ENCODE data around the gene COASY.

- PRO-cap = no peak
These were observed 2.5 kb downstream of the STAT5B start for GRCh38 chr17:42273509-42274355.

- PRO-cap = no peak
These were observed 5.6 kb upstream of the STAT5A start for GRCh38 chr17:42282575-42283270.

GRCh38 chr17:42294190-42295088, 6.1 kb downstream of the STAT5A start:
- PRO-cap = no peak

- PRO-cap = no peak
These were observed 12.8 kb downstream of the STAT5A start for GRCh38 chr17:42301092-42301503.

DNA sequence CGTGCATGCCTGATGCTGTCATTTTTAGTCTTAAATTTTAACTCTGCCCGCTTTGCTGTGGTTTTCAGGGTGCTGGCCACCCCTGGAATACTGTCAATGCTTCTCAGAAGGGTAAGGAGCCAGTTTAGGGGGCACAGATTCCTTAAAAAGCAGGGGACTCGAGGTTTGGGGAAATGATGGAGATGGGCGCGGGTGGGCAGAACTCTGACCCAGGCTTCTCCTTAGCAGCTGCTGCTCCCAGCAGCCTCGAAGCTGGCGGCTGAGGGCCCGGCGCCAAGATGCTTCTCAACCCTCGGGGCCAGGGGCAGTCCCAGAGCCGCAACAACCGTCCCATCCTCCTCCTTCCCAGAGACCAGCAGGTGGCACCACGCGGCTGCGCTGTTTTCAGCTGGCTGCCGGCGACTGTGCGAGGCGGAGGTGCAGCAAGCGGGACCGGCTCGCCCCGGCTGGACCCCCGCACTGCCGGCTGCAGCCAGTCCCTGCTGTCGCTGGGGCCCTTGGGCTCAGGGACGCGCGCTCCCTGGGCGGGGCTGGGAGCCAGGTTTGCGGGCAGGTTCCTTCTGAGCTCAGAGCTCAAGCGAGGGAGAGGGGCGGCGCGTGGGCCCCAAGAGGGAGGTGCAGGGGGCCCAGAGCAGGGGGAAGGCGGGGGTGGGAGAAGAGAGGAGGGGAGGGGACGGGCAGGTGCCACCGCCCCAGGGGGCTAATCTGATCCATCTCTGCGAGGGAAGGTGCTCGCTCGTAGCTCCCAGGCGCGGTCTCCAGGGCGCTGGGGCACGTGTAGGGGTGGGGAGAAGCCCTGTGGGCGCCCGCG, 23.9 kb downstream of the STAT5A start:
- PRO-cap = bidirectional peak, plus-strand start at position 387 of the sequence, minus-strand start at position 248 of the sequence; bidirectional peak, plus-strand start at position 569 of the sequence, minus-strand start at position 461 of the sequence

- PRO-cap = no peak
These were observed 24.7 kb downstream of the STAT5A start for GRCh38 chr17:42312840-42313567.

GRCh38 chr17:42362316-42363284, 25.6 kb downstream of the STAT3 start:
- PRO-cap = no peak

GRCh38 chr17:42436358-42436910, 13.4 kb upstream of the CAVIN1 start:
- PRO-cap = no peak

DNA sequence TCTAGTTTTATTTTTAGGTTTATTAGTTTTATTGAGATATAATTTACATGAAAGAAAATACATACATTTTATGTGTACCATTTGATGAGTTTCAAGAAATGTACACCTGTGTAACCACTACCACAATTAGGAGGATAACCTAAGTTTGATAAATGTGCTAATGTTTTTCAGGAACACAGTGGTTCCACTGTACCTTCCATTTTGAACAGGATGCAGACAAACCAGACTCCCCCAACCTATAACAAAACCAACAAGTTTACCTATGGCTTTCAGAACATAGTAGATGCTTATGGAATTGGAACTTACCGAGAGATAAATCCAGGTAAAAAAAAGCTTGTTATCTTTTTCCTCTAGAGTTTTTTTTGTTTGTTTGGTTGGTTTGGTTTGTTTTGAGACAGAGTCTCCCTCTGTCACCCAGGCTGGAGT, 31.7 kb downstream of the ATP6V0A1 start:
- PRO-cap = unidirectional peak, minus-strand start at position 230 of the sequence

DNA sequence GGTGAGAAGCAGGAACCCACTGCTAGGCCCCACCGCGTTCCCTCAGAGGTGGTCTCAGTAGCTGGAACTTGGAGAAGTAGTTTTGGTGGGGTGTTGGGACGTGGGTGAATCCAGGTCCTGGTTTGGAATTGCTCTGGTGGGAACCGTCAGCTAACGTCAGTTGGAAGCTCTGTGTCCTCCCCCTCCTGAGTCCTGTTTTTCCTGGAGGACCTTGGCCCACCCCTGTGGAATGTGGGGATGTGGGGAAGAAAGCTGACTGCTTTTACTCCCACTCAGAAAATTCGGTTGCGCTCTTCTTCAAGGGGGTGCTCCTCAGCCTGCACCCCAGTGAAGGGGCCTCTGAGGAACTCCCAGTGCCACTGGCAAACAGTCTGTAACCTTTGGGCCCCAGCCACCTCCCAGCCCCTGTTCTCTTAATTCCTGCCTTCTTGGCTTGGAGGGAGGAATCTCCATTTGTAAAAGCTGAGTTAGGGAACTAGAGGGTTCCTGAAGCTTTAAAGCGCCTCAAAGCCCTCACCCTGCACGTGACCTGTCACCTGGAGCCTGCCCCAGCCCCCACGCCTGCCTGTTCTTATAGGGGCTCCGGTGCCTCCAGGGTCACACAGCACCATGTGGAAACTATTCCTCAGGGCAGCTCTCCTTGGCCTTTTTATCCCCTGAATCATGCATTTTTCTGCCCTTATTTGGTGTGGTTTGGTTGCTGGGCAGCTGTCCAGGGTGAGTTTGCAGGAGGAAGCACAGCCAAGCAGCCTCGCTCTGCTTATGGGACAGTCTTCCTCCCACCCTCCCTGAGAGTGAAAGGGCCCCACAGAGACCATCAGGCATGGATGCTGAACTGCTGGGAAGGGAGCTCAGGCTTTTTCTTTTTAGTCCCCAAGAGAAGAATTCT, 16.2 kb upstream of the NAGLU start:
- PRO-cap = bidirectional peak, plus-strand start at position 227 of the sequence, minus-strand start at position 135 of the sequence; bidirectional peak, plus-strand start at position 824 of the sequence, minus-strand start at position 545 of the sequence

GRCh38 chr17:42537919-42538655, 2.0 kb downstream of the NAGLU start:
- PRO-cap = no peak

- PRO-cap = no peak
These were observed 6.7 kb upstream of the HSD17B1 start for GRCh38 chr17:42546110-42546381.

- PRO-cap = bidirectional peak, plus-strand start at chr17:42548397, minus-strand start at chr17:42548173
These were observed 4.4 kb upstream of the HSD17B1 start for GRCh38 chr17:42548106-42548979.

- PRO-cap = bidirectional peak, plus-strand start at chr17:42553652, minus-strand start at chr17:42553514
These were observed 627 bp downstream of the HSD17B1 start for GRCh38 chr17:42553235-42553864.

DNA sequence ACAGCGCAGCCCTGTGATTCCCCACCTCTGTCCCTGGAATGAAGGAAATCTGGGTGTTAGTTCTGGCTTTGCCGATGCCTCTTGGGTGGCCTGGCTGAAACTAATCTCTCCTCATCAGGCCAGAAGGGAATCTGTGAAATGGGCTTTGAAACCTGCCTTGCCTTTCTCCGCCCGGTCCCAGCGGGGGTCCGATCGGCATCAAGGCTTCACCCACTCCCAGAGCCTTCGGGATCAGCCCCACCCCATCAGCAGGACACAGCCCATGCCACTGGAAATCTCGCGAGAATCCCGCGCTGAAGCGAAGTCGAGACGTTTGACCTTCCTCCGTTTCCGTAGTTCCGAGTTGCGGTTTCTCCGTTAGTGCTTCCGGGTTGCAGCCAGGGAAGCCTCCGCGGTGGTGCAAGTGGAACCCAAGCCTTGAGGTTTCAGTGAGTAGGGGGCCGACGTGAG, at the start of gene COASY:
COASY (plus strand) TSS at position 357 of the 450 bp plus-strand sequence.
- PRO-cap = bidirectional peak, plus-strand start at position 380 of the sequence, minus-strand start at position 270 of the sequence

DNA sequence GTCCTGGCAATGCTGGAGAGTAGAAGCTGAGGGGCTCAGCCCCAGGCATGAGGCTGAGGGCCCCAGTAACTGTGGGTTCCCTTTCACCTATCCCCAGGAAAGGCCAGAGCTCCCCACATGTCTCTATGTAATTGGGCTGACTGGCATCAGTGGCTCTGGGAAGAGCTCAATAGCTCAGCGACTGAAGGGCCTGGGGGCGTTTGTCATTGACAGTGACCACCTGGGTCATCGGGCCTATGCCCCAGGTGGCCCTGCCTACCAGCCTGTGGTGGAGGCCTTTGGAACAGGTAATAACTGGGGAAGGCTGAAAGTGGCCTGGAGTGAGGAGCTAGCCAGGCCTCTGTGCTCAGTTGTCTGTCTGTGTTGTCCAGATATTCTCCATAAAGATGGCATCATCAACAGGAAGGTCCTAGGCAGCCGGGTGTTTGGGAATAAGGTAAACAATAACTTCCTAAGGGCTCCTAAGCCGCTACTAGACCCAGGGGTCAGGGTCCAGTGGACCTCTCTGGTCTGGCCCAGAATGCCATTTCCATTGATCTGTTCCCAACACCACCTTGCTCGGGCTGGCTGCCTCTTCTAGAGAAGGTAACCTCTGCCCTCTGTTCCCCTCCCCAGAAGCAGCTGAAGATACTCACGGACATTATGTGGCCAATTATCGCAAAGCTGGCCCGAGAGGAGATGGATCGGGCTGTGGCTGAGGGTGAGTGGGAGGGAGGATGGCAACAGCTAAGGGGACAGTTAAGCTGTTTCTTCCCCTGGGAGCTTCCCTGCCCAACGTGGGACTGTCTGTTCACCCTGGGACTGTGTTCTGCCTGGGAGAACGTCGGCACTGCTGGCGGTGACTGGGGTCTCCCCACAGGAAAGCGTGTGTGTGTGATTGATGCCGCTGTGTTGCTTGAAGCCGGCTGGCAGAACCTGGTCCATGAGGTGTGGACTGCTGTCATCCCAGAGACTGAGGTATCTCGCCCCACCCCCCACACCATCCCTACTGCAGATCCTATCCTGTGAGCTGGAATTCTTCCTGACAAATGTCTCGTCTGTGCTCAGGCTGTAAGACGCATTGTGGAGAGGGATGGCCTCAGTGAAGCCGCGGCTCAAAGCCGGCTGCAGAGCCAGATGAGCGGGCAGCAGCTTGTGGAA, 1.9 kb upstream of the MLX start:
- PRO-cap = no peak

GRCh38 chr17:42572871-42573768, 4.4 kb downstream of the PSMC3IP start:
- PRO-cap = no peak

GRCh38 chr17:42573769-42574294, 3.7 kb downstream of the PSMC3IP start:
- PRO-cap = no peak

GRCh38 chr17:42679496-42680399, 1.9 kb downstream of the CCR10 start:
- PRO-cap = bidirectional peak, plus-strand start at chr17:42679953, minus-strand start at chr17:42679894

GRCh38 chr17:42699598-42700246, 17.4 kb downstream of the CNTNAP1 start:
- PRO-cap = no peak